Cardiac fibroblast (primary cell): ENCODE measurements around a stretch of chr6.

DNA sequence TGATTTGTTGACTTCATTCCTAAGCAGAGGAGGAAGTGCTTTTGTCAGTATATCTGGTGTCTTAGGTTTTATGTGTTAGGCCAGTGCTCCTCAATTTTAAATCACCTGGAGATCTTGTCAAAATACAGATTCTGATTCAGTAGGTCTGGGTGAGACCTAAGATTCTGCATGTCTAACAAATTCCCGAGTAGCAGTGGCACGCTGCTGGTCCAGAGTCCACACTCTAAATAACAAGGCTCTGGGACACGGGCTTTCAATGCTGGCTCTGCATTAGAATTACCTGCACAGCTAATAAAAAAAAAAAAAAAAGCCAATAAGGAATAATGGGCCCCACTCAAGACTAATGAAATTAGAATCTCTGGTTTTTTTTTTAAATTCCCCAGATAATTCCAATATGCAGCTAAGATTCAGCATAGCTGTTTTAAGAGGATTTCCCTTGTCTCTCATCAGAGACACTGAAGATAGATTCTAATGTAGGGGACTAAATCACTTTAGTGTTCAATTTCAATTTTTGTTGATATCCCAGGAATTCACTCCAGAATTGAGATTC is 2.6 kb downstream of the TDP2 start:
- RRBS = no CpG with 5 or more reads among the region's 3 CpGs

- RRBS = 93% methylated on average over 3 of the region's 12 CpGs
These were observed 13.3 kb upstream of the GMNN start for GRCh38 chr6:24761341-24761863.

DNA sequence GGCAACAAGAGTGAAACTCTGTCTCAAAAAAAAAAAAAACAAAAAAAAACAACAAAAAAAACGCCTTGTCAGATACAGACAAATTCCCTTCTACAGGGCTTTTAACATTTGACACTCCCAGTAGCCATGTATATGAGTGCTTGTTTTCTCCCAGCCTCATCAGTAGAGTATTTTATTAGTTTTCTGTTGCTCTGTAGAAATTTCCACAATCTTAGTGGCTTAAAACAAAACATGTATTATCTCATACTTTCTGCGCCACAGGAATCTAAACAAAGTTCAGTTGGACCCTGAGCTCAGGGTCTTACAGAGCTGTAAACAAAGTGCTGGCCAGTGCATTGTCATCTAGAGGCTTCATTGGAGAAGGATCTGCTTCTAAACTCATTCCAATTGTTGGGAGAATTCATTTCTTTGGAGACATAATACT is 3.6 kb upstream of the GMNN start:
- RRBS = no CpG with 5 or more reads among the region's 2 CpGs

DNA sequence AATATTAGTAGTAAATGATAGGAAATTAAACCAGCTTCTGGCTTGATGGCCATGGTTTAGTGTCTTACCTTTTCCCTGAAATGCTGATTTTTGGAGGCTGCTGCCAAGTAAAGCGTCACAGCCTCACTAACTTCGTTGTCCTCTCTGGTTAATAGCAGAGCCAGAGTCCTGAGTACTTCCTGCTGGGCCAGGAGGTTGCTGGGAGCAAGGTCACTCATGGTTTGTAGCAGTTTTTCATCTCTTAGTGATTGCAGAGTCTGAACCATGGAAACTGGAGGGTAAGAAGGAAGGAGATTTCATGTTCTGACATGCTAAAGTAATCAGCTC is 26.4 kb upstream of the ARMH2 start:
- RRBS = no CpG with 5 or more reads among the region's 2 CpGs

GRCh38 chr6:24980810-24981373 is 45.1 kb upstream of the RIPOR2 start:
- RRBS = no CpG with 5 or more reads among the region's 2 CpGs

DNA sequence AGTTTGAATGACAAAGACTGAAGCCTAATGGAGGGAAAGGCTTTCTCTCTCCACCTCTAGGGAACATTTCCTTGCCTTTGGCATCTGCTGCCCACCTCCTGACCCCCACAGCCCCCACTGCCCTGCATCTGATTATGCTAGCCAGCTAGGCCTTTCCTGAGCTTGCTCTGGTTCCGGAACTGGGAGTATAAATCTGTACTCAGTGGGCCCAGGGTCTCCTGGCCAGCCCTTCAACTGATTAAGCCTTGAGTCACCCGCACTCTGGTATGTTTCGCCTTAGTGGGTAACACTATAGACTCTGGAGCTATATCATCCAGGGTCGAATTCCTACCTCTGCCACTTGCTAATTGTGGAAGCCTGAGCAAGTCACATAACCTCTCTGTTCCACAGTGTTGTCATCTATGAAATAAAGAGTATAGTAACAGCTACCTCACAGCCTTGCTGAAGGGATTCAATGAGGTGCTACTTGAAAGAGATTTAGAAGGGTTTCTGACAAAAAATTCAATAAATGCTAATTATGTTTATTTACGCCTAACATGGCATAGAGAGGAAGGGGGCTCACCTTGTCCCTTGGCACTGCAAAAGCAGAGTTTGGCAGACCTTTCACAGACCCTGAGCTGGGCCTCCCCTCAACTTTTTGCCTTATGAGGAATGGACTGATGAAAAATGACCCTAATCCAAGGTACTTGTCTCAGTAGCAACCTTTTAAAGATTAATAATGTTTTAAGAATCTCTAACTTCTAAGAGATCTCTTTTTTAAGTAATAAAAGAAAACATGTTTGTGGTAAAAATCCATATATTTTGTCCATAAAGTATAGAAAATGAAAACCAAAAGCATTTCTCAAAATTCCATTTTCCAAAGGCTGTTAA is 45.8 kb upstream of the RIPOR2 start:
- RRBS = no CpG with 5 or more reads among the region's 5 CpGs

- RRBS = no CpG with 5 or more reads among the region's 3 CpGs
These were observed 71.4 kb upstream of the RIPOR2 start for GRCh38 chr6:25007151-25007567.

DNA sequence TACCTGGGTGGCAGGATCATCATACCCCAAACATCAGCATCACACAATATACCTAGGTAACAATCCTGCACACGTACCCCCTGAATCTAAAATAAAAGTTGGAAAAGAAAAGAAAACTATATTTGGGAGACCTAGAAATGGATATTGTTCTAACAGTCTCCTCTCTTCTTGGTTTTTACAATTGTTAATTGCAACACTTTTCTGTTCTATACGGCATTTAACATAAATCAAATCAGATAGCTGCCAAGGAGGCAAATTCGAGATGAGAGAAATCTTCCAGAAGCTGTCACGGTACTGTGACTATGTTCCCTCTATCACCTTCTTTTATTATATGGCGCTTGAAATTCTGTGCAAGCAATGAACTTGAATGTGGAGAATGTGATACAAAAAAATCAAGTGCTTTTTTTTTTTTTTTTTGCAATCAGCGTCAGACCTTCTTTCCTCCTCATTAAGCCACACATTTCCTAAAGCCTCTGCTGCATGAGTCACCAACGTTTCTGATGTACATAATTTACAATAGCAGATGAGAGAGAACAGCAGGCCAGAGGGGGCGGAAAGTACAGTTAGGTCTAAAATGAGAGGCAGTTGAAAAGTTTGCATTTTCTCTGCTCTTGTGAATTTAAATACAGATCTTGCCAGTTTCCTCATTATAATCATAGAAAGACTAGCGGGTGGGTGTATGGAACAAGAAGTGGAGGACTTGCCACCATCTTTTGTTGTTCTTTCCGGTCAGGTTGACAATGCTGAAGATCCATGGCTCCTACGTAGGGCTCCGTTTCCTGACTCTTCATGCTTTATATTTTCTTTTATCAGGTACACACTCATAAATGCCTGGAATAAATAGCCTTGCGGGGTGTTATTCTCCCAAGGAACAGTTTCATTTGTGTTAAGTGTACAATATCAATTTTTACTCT is 114.6 kb upstream of the RIPOR2 start:
- RRBS = no CpG with 5 or more reads among the region's 13 CpGs

DNA sequence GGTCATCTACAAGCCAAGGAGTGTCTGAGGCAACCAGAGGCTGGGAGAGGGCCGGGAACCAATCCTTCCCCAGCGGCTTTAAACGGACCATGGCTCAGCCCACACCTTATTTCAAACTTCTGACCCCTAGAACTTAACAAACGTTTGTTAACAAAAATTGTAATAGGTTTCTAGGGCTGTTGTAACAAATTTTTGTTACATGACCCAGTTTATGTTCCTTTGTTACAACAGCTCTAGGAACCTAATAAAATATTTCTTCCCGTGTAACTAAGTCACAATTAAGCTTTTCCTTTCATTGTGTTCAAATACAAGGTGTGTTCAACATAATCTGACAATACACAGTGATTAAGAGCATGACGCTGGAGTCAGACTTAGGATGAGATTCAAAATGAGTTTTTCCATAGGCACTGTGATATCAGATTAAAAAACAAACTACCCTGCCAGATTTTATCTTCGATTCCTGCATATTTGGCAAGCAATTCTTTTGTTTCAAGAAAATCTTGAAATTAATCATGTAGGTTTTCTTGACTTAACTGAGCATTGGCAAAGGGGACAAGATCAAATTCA is 169.5 kb upstream of the RIPOR2 start:
- RRBS = no CpG with 5 or more reads among the region's 7 CpGs

- RRBS = no CpG with 5 or more reads among the region's 4 CpGs
These were observed 157.2 kb upstream of the CARMIL1 start for GRCh38 chr6:25121900-25122462.

- RRBS = no CpG with 5 or more reads among the region's 13 CpGs
These were observed 140.8 kb upstream of the CARMIL1 start for GRCh38 chr6:25137912-25139176.

DNA sequence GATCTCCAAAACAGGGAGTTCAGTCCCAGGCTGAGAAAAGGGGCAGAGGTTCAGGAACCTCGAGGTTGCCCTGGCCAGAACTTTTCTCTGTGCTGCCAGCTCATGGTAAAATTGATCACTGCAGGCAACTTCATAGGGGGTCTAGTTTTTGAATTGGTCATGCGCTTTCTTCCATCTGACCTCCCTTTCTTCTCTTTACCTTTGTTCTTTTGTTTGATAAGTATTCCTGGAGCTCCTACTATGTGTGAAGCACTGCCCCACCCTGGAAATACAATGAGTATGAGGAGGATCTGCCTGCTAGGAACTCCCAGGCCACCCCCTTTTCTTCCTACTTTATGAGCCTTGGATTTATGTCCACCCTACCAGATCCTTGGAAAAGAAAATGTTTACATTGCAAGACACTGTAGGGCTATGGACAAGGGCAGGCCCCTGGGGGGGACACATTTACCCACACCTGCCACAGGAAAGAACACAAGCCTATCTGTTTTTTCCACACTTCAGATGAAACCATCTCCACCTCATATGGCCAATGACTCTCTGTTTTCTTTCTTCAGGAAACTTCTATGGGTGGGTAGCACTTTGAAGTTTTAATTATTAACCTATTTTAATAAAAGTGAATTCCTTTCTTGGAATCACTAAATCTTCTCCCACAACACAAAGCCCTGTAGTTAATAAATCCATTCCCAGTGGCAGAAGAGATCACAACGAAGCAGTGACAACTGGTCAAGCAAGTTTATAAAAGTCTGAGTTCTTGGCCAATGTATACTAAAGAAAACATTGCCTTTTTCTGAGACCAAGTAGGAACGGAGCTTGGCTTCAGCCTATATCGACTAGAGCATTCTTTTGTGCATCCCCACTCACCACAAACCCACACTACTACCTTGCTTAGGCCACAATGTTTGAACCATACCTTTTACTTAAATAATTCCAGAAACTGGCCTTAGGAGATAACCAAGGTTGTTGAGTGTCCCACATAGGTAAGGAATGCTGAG is 125.2 kb upstream of the CARMIL1 start:
- RRBS = no CpG with 5 or more reads among the region's 5 CpGs

GRCh38 chr6:25171276-25171779 is 107.8 kb upstream of the CARMIL1 start:
- RRBS = no CpG with 5 or more reads among the region's 2 CpGs

GRCh38 chr6:25661117-25661627 is 9.2 kb downstream of the SCGN start:
- RRBS = no CpG with 5 or more reads among the region's 2 CpGs

- RRBS = no CpG with 5 or more reads among the region's 1 CpG
These were observed 8.5 kb downstream of the TRIM38 start for GRCh38 chr6:25971006-25971614.

GRCh38 chr6:25987296-25988399 is 25.0 kb downstream of the TRIM38 start:
- RRBS = no CpG with 5 or more reads among the region's 14 CpGs

GRCh38 chr6:26103552-26103811 is 251 bp upstream of the H4C3 start:
- RRBS = no CpG with 5 or more reads among the region's 3 CpGs

- RRBS = no CpG with 5 or more reads among the region's 9 CpGs
These were observed 8.0 kb downstream of the H2AC6 start for GRCh38 chr6:26131619-26132718.

- RRBS = no CpG with 5 or more reads among the region's 25 CpGs
These were observed 893 bp downstream of the H2AC7 start for GRCh38 chr6:26198100-26198700.